Ascending aorta (tissue), 1 donor: ENCODE data around the genes NUP35 and ITGAV.

GRCh38 chr2:181479936-181480350, 22.8 kb downstream of the ITGA4 start:
- PRO-cap, result no peak

DNA sequence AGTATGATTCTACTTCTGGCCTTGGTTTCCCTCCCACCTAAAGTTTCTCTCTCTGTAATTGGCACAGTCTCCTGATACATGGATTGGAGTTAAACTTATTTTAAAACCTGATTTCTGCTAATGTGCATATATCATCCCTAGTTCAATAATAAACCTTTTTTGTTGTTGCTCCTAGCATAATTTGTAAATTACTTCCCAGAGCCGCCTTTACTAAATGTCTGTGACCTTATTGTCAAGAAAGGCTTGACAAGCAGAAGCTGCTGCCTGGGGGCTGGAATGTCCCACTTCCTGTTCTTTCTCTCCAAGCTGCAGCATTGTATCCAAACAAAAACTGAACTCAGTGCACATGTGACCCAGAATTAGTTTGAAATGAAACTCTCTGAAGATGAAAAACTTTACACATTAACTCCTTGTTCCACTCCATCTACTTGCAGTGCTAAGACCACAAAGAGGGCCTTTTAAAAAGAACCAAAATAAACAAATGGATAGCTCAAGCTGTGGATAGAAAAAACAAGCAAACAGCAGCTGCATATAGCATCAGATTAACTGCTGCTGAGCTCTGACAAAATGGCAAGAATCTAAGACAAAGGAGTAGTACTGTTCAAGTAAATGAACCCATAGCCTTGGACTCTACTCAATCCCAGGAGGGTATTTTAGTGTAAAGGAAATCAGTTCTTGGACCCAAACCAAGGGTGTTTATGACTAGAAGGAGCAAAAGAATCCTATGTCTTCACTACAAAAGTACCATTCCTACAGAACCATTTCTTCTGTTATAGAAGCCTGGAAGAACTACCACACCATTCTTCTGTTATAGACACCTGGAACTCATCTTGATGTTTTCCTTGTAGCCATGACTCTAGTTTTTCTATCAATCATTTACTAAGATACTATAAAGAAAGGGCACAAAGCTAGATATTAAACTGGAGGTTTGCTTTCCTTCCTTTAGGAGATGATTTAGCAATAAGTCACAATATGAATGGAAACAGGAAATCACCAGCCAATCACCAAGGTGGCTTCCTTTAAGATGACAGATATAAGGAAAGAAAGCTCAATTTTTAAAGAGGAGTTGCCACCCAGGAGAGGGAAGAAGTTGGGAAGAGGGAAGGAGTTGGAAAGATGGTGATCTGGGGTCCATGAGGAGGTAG, 100.0 kb upstream of the NEUROD1 start:
- PRO-cap, result no peak

DNA sequence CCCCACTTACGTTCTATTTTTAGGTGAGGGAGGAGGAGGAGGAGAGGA, 176 bp upstream of the ITPRID2 start:
- PRO-cap, result no peak

GRCh38 chr2:182050463-182051034, 64.9 kb downstream of the PPP1R1C start:
- PRO-cap, result no peak

GRCh38 chr2:182068652-182069188, 83.1 kb downstream of the PPP1R1C start:
- PRO-cap, result no peak

- PRO-cap, result no peak
Measured at GRCh38 chr2:182714784-182715704, 1.0 kb upstream of the DNAJC10 start.

DNA sequence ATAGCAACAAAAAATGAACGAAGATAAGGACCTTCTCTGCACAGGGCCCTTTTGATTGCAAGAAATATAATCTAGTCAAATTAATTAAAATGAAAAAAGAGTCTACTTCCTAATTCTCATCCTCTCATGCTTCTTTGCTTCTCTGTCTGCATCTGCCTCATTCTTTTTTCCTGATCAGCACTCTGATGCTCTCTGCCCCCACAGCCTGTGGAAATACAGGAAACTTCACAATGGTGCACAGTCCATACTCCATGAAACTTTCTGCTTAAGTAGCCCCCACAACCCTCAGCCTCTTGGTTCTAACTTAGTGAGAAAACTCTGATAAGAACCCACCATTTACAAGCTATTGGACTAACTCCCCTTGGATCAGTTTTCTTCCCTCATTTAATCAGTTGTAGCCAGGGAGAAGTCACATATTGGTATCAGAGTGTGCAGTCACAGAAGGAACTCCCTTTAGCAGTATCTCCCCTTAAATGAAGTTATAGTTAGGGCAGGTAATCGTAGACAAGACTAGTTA, 47.3 kb upstream of the FRZB start:
- PRO-cap, result no peak

DNA sequence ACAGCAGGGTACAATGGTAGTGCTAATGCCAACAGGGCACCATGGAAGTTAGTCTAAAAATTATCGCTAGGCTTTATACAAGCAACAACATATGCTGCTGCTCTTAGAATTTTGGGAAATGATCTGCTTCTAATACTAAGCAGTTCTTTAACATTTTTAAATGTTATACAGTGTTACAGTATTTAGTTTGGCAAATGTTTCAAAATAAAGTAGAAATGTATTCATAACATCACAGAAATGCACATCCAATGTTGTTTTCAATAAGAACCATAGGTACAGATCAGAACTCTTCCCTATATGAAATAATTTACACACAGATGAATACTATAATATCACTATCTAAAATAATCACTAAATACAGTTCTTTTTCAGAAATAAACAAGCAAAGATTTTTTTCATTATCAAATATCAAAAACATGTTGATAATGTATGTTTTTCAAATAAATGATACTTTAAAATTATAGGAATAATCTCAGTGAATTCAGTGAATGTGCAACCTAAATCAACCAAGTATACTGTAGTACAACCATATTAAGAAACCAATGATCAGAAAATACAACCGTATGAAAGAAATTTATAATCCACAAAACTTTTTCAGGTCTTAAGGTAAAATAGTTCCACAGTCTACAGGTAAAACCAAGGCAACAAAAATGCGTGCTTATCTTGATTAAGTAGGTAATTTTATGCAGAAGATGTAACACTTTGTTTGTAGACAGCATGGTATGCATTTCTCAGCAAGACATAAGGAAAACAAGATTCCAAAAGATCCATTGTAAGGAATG, 58.8 kb upstream of the FRZB start:
- PRO-cap, result no peak

DNA sequence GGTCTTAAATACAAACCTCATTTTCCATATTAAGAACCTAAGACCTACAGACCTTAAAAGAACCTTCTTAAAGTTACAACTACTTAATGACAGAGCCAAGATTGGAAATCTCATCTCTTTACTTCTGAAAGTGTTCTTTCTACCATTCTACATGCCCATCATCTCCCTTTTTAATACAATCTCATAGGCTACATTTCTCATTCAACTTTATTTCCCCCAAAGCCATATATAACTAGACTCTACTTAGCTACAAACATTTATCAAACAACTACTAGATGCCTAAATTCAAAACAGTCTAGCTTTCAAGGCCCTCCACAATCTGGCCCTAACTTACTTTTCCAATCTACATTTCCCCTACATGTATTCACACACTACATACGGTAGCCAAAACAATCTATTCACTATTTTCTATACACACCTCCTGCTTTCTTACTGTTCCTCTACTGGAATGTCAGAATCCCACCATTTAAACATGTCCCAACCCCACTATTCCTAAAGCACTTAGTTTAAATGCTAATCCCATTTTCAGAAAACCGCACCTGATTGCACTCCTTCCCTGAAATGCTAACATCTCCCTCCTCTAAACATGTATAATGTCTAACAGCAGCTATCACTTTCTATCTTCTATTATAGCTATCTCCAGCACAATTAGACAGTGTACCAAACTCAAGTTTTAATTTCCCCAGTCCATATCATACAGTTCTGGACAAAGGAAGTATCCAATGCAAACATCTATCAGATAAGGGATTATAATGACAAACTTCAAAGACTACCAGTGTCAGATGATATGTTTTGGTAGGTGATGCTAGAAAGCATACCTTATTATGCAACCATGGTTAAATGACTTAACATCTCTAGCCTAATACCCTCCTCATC, 32.6 kb downstream of the NCKAP1 start:
- PRO-cap, result no peak

GRCh38 chr2:183079459-183079726, 846 bp downstream of the DUSP19 start:
- PRO-cap, result no peak

GRCh38 chr2:183081947-183082313, 3.4 kb downstream of the DUSP19 start:
- PRO-cap, result no peak

GRCh38 chr2:183123705-183124094, 543 bp upstream of the NUP35 start:
- PRO-cap, result no peak

DNA sequence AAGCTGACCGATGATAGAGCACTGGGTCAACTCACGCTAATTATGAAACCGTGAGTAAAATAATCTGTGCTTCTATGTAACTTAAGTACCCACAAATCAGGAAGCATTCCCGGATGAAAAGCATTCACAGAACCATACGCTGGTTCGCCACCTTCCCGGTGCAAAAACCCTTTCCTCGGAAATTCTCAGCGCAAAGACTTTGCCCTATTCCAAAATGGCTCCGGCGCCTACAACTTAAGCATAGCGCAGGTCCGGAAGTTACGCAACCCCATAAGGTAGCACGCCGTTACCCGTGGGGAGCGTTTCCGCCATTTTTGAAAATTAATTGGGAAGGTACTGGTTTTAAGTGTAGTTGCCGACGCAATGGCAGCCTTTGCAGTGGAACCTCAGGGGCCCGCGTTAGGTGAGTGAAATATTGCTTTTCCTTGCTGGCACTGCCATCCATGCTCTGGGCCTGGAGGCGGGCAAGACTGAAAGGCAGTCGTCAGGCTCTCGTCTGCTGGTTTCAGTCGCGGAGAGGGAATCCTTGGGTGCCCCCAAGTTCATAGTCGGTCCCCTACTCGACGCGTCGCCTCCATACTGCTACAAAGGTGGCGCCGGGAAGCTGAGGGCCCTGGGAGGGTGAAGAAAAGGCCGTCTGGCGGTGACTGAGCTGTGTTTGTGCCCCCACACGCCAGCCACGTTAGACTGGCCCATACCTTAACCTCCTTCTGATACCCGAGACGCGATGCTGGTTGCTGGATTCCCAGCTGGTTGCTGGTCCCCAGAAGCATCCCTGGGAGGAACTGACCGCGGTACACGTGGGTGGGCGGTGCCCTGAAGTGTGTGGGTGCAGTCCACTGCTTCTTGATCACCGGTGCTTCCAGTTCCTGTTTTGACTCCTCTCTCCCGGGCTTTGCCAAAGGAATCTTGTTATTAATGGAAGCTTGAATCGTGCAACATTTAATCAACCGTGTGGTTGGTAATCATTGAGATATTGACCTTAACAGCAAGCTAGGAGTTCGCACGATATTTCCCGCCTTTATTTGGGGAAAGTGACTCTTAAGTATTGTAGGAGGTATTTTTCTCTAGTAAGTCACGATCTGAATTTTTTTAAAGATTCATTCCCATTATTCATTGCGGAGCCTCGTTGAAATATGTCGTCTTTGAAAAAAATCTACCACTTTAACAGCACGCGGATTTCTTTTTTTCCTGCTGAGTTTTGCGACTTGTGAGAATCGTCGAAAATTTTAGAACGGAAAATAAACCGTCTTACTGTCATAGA, at the start of gene NUP35:
NUP35 (plus strand) TSS at position 349 of the 1,264 bp plus-strand sequence.
- PRO-cap, result bidirectional peak, plus-strand start at position 317 of the sequence, minus-strand start at position 160 of the sequence; unidirectional peak, minus-strand start at position 712 of the sequence

- PRO-cap, result no peak
Measured at GRCh38 chr2:183253022-183253221, 128.7 kb downstream of the NUP35 start.

GRCh38 chr2:184597357-184598038, 831 bp upstream of the ZNF804A start:
- PRO-cap, result no peak

- PRO-cap, result no peak
Measured at GRCh38 chr2:186179469-186180391, 306.3 kb upstream of the ZC3H15 start.

- PRO-cap, result unidirectional peak, plus-strand start at chr2:186486624
Measured at GRCh38 chr2:186486410-186486954, 422 bp downstream of the ZC3H15 start.

- PRO-cap, result bidirectional peak, plus-strand start at chr2:186589868, minus-strand start at chr2:186589874
Measured at GRCh38 chr2:186589585-186590669, at the start of gene ITGAV. Gene ITGAV, plus strand, starts transcription at chr2:186590056.

DNA sequence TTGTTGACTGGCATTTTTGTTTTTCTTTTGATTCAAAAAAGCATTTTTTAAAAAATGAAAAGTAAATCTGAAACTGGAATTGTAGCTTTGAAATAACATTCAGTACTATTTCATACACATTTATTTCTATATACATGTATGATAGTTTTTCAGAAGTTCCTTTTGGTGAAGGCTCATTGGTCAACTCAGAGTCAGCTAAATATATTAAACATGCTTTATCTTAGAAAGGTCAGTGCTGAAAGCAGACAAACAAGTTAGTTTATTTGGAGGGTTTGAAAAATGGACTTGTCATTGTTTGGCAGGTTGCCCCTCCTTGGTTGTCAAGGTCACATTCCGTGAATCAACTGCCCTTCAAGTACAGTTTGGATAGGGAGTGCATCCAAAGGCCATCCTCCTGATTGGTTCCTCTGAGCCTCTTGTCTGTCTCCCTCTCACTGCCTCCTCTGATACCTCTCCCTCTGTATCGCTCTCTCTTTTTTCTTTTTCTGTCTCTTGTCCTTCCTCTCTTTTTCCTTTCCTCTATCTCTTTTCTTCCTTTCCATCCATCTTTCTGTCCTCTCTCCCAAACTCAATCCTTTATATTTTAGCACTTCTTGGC, 5.3 kb downstream of the ITGAV start:
- PRO-cap, result no peak

DNA sequence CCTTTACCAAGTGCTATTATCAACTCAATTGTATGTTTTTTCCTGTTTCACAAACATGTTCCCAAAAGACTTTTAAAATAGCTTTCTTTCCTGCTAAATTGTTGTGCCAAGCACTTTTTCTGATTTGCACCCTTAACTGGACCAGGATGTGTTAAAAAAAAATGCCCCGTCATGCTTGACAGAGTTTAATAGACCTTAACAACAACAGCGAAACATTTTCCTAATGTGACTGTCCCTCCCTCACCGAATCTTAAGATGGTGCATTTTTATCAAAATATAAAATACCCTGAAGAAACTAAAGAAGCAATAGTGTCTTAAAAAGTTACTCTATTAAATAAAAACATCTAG, 44.1 kb downstream of the CALCRL start:
- PRO-cap, result no peak